GM19239 (cell line): ENCODE data around the gene ILDR2.

DNA sequence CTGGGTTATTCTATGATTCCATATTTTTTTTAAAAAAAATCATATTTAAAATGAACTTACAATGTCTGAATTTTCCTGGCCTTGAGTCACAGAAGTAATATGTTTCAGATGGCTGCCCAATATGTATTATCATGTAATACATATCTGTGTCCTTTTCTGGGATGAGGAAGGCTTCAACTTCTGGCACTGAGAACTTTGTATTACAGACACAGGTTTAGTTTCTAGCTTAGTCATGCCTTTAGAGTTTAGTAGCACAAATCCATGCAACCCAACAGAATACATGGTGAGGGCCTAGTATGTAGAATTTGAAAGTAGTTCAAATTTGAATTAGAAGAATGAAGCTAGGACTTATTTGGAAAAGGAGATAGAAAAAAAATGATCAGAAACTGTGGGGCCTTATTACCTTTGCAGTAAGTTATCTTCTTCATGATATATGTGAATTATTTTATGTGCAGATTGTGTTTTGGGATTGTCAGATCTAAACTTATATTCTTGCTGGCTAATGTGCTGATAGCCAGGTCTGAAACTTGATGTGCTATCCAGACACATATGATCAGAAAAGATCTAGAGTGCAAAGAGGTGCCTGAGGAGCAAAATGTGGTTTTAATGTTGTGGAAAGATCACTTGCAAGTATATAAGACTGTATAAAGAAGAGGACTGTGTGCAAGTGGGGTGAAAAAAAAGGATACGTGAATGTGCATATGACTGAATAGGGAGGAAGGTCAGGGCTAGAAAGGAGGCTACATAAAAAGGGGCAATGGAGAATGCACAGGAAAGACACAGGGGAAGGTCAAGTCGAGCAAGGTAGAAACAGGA, 7.6 kb upstream of the HSD17B7 start:
- RRBS = no CpG with 5 or more reads among the region's 2 CpGs

DNA sequence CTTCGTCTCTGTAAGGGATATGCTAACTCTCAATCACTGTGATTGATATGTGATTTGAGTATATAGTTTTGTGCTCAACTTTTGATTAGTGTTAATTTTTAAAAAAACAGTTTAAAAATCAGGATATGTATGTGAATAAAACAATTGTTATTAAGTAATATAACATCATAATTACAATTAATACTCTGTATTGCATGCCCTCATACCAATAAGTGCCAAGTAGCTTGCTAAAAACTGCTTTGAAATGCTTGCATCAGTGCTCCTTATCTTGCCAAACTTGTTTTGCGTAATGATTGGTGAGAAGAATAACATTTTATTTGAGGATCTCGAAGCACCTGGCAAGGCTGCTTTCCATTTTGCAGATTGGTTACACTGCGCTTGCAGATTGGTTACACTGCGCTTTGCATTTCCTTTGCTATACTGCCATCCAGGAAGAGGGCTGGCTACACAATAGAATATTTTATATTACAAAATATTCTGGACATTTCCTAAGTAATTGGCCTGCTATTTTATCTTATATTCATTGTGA, 1.8 kb upstream of the PBX1 start:
- RRBS = no CpG with 5 or more reads among the region's 5 CpGs

DNA sequence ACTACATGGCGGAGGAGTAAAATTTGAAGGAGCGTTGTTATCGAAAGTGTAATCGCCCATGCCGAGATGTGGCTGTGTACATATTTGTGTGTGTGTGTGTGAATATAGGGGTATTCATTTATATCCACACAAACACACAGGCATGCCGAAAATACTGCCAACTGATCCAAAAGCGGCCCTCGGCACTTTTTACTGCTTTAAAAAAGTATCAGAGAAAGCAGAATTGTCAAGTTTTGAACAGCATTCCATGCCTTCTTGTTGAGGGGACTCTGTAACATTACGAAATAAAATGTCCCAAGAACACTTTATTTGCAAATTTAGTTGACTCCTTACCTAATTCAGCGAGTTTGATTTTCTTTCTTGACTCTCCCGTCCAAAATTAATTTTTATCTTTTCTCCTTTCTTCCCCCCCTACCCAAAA, 1.2 kb downstream of the PBX1 start:
- RRBS = no CpG with 5 or more reads among the region's 11 CpGs

GRCh38 chr1:164561602-164561886, 2.6 kb downstream of the PBX1 start:
- RRBS = no CpG with 5 or more reads among the region's 1 CpG

DNA sequence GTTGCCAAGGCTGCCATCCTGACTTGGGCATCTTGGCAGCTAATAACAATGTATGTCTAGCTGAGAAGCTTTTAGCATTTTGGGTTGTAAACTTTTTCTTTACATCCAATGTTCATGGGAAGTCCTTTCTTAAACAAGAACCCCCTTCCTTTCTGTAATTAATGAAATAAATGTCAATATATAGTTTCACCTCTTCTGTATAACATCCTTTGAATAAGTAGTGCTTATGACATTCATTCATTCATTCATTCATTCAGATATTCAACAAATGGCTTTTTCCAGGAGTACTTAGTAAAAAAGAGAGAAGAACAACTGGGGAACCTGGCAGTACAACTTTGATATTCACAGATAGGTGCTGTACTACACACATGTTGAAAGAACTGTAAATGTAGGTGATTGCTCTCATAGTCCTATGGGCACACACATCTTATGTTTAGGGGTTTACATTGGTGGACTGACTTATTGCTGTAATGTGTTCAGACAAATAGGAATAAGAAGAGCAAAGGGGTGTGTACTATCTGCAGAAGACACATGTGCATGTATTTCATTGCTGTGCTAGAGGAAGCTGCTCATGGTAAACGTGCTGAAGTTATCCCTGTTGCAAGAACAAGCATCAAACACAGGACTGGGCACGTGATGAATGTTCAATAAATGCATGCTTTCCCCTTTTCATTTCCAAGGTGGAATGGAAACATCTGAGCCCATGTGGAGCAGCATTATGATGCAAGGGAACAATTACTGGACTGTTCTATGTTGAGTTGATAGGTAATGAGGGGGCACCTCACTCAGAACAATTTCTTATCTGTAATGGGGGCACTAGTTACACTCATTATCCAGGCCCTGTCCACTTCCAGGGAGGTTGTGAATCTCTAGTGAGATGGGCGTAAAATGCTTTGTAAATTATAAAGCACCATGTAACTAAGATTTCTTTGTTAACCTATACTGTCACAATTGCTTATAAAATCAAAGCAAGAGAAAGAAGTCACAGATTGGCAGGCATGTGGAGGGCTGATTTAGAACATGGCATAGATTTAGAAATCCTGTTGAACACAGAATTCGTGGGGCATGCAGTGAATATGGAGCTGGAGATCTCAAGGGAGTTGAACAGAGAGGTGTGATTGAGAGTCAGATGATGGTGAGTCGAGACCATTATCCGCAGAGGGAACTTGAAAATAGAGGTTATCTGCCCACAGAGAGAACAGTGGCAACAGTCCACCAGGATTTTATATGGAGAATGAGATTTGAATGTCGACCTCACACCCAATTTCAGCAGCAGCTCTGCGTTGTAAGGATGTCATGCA, 27.2 kb downstream of the PBX1 start:
- RRBS = no CpG with 5 or more reads among the region's 8 CpGs

GRCh38 chr1:164641170-164641677, 82.2 kb downstream of the PBX1 start:
- RRBS = no CpG with 5 or more reads among the region's 5 CpGs

DNA sequence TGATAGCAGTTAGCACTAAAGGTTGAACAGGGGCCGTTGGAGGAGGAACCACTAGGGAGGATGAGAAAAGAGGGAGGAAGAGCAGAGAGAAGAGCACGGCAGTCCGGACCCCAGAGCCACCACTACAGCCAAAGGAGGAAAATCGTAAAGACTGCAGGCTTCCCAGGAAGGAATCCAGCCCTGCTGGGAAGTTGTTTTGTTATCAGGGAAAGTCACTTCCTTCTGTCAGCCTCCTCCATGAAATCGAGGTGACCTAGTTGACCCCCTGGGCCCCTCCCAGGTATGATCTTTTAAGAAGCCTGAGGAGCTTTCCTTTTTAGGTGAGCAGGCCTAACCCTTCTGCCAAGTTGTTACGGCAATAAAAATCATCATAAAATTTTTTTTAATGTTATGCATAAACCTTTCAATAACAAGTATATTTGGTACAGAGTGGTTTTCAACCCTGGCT, 88.3 kb downstream of the PBX1 start:
- RRBS = no CpG with 5 or more reads among the region's 6 CpGs

GRCh38 chr1:164794158-164794751, 235.3 kb downstream of the PBX1 start:
- RRBS = no CpG with 5 or more reads among the region's 2 CpGs

GRCh38 chr1:165036410-165036702, 320.2 kb downstream of the LMX1A start:
- RRBS = no CpG with 5 or more reads among the region's 5 CpGs

DNA sequence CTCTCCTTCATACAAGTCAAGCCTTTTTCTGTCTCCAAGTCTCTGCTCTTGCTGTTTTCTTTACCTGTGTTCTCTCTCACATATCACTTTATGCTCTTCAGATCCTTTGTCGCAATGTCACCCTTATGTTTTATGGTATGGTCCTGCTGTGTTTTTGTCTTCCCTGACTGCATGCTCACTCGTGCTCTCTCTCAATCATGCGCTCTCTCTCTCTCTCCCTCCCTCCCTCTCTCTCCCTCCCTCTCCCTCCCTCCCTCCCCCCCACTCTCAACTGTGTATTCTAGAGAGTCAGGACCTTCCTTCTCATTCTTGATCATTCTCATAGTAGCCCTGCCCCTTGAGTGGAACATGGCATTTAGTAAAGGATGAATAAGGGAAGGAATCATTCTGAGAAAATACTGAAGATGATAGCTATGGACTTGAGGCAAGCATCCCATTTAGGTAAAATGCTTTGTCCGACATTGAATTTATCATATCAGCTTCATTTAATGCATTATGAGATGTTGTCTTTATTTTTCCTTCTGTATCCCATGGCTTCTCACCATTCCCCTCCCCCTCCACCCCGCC, 3.6 kb downstream of the MGST3 start:
- RRBS = no CpG with 5 or more reads among the region's 5 CpGs

DNA sequence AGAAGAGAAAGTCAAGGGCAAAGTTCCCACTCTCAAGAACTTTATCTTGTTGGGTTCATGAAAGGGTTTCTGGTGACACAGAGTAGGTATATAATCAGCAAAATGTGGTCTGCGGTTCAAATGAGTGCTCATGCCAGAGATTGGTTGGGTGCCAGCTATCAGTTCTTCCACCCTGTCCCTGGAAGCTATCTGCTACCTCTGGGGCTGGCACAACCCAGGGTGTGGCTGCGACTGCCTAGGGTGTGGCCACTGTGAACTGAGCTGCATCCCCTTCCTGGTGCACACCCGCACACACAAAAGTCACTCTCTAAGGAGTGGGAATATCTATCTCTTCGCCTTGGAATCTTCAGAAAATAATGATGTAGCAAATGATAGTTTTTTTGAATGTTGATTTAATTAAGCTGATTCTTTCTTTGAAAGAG, 15.0 kb downstream of the MGST3 start:
- RRBS = no CpG with 5 or more reads among the region's 4 CpGs

GRCh38 chr1:165828291-165828538, 801 bp downstream of the UCK2 start:
- RRBS = 2% methylated on average over 22 of the region's 25 CpGs

- RRBS = no CpG with 5 or more reads among the region's 4 CpGs
These were observed 31.0 kb downstream of the UCK2 start for GRCh38 chr1:165858295-165858904.

GRCh38 chr1:165891153-165892074, 64.0 kb downstream of the UCK2 start:
- RRBS = no CpG with 5 or more reads among the region's 9 CpGs

GRCh38 chr1:166975254-166976141, at the start of gene ILDR2:
Gene ILDR2 (minus strand): TSS chr1:166975540.
- RRBS = no CpG with 5 or more reads among the region's 106 CpGs

DNA sequence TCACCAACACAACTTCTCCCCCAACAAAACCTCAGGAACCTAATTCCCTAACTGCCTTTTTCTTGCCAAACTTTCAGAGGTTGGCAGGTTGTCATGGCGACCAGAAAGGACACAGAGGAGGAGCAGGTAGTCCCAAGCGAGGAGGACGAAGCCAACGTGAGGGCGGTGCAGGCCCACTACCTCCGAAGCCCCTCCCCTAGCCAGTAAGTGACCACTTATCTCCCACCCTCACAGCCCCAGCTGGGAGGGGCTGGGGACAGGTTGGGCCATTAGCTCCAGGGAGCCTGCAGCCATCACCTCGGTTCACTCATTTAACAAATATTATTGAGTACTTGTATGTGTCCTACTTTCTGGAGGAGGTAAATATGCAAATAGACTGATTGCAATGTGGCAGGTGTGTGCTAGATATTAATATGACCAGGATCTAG, 896 bp downstream of the STYXL2 start:
- RRBS = no CpG with 5 or more reads among the region's 7 CpGs

GRCh38 chr1:167166377-167166674, 54.4 kb upstream of the POU2F1 start:
- RRBS = no CpG with 5 or more reads among the region's 6 CpGs

DNA sequence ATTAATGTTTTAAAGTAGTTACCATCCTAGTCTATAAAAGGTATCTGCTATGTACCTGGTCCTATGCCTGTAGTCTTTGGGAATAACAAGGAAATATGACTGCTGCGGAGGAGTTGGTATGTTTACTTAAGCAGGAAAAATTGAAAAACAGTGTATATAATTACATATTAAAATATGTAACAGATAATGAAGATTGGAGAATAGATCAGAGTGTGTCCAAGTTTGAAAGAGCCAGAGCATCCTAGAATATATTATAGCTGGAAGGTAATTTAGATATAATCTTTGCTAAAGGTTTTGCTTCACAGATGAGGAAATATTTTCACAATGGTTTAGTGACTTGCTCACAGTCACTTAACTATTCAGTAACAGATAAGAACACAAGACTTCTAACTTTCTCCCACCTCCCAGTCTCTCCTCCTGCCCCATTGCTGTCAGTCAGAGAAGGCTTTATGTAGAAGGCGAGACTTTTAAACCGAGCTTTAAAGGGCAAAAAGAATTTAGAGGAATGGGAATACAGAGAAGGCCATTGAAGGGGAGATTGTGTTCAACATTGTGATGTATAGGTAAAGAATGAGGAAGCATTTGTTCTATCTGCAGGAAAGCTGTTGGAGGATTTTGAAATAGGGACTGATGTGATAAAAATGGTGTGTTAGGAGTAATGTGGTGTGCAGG, 7.1 kb downstream of the POU2F1 start:
- RRBS = no CpG with 5 or more reads among the region's 3 CpGs

- RRBS = no CpG with 5 or more reads among the region's 11 CpGs
These were observed 102.8 kb downstream of the CD247 start for GRCh38 chr1:167415335-167416202.

DNA sequence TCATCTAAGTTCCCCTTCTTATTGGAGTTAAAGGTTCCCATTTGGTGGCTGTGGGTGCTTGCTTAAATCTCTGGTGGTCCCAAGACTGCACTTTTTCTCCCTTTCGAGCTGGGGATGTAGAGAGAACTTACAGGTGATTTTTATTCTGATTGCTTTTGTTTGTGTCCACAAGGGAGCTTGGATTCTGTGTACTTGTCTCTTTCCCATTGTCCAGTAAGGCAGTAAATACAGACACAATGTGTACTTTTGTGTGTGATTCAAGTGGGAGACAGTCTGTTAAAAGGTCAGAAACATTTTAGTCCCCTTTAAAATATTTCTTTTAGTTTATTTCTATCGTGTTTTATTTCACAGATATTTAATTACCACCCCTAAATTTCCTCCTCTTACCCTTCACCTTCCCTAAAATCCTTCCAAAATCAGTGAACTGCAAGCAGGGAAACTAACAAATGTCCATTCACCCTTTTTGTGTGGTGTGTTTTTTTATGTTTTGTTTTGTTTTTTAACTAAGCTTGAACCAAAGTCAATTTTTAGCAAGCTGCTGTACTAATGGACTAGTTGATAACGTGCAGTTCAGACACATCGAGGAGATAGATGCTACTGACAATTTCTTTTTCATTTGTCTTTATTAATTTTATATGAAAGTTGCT, 100.6 kb downstream of the CD247 start:
- RRBS = no CpG with 5 or more reads among the region's 4 CpGs